ENCODE measurements around a stretch of chr17.

- RRBS: no CpG with 5 or more reads among the region's 16 CpGs
Measured at GRCh38 chr17:8224953-8225448, 14.6 kb upstream of the AURKB start.

DNA sequence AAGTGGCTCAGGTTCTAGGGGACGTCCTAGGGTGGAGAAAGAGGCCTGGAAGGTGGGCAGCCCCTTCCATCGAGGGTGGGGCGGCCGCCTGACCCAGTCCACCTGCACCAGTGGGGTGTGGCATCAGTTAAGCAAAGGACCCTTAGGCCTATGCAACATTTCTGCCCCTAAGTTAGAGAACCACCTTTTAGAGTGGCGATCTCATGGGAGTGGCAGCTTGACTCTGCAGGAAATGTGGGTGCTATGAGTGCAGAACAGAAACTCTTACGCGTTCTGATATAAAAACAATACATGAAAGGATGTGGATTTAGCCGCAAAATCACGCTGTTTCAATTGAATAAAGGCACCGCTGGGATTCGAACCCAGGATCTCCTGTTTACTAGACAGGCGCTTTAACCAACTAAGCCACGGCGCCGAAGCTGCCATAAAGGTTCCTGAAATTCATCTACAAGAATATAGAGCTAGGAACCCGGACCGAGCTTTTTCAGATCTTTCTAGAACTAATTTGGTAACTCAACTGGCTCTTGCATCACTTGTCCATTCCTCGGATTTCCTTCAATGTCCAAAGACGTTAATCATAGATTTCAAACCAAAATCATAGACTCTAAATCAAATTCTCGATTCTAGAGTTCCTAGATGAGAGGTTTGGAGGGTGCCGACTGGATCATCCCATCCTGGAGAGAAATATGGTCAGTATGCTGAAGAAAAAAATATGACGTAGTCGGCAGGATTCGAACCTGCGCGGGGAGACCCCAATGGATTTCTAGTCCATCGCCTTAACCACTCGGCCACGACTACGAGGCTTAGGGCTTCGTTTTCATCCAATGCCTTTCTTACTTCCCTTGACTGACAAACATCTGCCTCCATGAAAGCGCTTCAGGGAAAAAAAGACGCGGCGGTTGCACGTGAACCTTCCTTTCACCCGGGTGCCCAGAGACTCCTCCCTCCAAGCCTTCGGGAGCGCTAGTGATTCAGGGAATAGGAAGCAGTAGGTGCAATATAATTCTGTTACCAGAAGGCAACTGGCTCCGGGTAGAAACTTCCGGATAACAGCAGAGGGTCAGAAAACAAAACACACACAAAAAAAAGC is 15.9 kb upstream of the AURKB start:
- RRBS: 0% methylated on average over 1 of the region's 41 CpGs

DNA sequence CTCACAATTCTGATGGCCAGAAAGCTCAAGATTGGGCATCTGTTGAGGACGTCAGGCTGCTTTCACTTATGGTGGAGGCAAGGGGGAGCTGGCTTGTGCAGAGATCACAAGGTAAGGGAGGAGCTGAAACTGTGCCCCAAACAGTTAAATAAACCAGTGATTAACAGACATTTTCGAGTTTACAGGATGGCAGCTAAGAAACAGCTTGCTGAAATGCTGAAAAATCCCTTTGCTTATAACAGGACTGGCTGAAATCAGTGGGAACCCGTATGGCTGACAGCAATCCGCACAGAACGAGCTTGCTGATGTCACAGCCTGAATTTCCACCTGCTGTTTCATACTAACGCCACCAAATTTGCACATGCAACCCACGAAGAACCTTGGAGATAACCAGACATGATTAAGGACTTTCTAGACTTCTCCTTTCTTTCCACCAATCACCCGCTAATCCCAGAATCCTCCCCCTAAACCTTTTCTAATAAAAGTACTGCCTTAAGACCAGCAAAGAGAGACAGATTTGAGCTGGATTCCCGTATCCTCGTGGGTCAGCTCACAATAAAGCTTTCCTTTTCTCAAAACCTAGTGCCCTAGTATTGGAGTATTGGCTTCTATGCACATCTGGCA is 1.3 kb upstream of the ODF4 start:
- RRBS: no CpG with 5 or more reads among the region's 10 CpGs

DNA sequence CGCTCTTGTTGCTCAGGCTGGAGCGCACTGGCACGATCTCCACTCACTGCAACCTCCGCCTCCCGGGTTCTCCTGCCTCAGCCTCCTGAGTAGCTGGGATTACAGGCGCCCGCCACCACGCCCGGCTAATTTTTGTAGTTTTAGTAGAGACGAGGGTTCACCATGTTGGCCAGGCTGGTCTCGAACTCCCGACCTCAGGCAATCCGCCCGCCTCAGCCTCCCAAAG is 1.1 kb upstream of the RPL26 start:
- RRBS: no CpG with 5 or more reads among the region's 14 CpGs

DNA sequence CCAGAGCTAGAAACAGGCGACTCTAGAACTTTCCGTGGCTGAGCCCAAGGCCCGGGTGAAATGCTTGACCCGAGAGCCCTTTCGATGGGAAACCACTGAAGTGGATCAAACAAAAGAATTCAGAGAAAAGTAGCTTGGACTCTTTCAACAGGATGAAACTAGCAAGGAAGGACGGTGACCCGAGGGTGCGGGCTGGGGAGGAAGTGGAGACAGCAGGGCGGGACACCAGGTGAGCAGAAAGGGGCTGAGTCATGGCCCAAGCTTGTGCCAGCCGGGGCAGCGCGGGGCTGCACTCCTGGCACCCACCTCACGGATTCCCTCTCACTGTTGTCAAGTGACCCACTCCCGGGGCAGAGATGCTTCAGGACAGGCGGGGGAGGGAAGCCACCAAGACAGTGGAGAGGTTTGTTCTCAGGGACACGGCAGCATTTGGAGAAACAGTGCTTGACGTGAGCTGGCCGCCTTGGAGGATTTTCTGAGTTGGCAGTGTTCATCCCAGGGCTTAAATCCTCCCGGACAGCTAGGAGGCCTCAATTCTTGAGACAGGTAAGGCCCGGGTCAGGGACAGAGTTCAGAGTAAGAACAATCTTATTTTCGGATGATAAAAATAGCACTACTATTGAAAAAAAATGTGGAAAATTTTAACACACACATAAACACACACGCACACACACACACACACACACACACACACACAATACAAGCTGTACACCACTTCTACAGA is 10.8 kb upstream of the RNF222 start:
- RRBS: 49% methylated on average over 5 of the region's 22 CpGs

DNA sequence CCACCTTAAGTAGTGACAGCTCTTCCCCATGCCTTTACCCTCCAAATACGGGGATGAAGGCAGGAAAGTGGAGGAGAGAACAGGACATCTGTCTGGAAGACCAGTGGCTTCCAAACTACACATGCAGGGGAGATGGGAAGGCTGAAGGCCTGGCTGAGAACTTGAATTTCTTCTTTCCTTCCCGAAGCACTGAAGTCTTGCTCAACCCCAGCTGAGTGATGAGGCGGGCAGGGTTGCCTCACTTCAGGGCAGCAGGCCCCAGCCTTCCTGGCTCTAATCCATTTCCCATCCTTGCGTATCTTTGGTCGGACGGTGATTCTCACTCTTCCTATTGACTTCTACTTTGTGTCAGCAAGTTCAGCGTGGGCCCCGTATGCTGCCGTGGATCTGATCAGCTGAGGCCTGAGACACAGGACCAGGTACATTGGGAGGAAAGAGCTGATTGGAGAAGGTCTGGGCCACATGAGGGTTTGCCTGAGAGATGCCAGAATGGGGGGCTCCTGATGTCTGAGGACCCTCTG is 15.3 kb upstream of the RNF222 start:
- RRBS: no CpG with 5 or more reads among the region's 9 CpGs

GRCh38 chr17:8488226-8488752 is 52.6 kb downstream of the NDEL1 start:
- RRBS: no CpG with 5 or more reads among the region's 6 CpGs

DNA sequence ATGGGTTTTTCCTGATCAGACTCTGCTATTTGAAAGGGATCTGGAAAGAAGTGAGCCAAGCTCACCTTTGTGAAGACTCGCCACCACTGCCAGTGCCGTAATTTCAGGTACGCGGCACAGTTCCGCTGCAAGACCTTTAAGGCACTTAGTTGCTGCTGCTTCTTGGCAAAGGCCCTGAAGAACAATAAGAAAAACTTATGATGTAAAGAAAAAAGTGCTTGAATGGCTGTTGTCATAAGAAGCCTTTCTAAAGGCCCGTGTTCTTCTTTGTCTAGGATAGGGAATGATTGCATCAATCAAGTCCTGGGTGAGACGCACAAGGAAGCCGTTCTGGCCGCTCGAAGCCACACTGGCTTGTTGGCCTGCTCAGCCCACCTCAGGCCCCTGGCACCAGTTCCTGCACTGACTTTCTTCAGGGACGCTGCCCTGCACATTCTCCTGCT is 78.1 kb downstream of the NDEL1 start:
- RRBS: no CpG with 5 or more reads among the region's 11 CpGs

- RRBS: no CpG with 5 or more reads among the region's 3 CpGs
Measured at GRCh38 chr17:8543090-8543532, 87.4 kb downstream of the MYH10 start.

DNA sequence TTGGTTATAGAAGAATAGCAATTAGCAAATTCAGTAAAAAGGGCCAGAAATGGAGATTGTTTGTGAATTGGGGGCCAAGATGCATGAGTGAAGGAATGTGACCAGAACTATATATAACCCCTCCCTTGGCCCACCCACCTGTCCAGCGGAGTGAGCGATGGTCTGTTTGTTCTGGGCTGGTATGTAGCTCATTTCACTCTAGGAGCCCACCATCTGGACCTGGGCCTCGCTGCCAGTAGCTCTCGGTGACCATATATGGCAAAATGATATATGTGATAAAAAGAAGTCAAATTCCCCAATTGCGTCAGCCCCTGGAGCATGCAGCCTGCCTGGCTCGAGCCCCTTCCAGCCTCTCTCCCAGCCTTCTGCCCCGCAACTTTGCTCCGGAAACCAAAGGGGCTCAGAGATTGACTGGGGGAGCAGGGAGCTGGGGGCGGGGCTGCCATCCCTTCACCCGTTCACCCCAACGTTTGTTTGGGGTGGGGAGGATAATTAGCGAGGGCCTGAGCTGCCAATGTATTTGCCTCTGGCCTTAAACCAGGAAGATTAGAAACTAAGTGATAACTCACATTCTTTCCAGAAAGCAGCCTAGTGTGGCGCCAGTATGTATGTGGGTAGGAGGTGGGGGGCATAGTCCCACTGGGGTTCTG is 47.2 kb downstream of the CCDC42 start:
- RRBS: no CpG with 5 or more reads among the region's 13 CpGs

DNA sequence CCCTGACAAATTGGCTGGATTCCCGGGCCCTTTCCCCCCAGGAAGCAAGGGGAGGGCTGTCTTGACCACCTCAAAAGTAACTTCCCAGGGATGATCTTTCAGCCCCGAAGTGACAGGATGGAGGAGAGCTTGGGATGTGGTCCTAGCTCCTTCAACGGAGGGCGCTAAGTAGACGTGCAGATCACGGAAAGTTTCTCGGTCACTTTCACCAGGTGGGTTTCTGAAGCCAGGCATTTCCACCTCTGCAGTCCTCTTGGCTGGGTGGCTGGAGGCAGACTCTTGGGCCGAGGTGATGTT is 777 bp downstream of the MFSD6L start:
- RRBS: no CpG with 5 or more reads among the region's 8 CpGs

GRCh38 chr17:8892205-8892788 is 24.8 kb upstream of the PIK3R6 start:
- RRBS: no CpG with 5 or more reads among the region's 7 CpGs

DNA sequence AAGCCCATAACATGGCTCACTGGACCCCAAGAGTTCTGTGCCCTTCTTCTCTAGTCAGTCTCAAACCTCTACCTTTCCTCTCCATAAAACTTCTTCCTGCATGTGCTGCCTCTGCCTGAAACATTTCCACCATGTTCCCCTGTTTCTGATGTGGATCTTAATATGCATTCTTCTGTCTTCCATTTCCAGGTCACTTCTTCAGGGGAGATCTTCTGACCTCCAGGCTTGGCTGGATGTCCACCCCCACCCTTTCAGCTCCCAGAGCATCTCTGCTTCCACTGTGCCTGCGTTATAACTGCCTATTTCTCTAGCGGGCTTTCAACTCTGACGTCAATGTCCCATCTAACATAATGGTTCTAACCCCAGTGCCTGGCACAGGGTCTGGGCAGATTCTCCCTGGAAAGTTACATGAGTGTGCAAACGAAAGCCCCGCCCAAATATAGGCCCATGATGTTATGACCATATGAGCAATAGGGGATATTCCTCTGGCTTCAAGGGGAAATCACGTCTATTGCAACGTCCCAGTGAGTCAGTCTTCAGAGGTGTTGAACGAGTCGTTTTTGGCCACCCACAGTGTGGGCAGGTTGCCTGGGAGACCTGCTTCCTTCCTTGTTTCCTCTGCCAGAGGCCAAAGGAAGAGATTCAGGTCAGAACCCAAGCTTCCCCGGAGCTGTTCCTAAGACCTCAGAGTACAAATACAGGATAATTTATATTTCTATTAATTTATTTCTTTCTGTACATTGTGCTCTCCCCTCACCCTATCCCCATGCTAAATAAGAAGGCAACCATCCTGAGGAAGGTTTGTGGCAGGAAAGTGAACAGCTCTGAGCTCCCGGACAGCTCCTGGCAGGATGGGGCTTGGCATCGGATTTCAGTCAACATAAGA is 30.4 kb downstream of the PIK3R5 start:
- RRBS: no CpG with 5 or more reads among the region's 12 CpGs

- RRBS: 2% methylated on average over 9 of the region's 77 CpGs
Measured at GRCh38 chr17:9002778-9003446, 18.4 kb upstream of the NTN1 start.

DNA sequence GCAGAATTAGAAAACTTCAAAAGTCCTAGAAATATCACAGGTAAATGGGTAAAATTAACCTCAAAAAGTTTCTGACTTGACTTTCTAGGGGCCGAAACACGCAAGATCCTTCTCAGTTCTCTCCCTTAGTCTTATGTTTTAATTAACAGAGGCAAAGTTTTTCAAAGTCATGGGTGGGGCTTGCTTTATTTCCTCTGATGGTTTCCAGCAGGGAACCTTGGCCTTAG is 263.4 kb downstream of the NTN1 start:
- RRBS: no CpG with 5 or more reads among the region's 2 CpGs

DNA sequence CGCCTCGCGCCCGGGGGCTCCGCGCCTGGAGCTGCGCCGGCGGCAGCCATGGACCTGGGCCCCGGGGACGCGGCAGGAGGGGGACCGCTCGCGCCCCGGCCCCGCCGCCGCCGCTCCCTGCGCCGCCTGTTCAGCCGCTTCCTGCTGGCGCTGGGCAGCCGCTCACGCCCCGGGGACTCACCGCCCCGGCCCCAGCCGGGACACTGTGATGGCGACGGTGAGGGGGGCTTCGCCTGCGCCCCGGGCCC is 192 bp downstream of the USP43 start:
- RRBS: 2% methylated on average over 14 of the region's 35 CpGs

DNA sequence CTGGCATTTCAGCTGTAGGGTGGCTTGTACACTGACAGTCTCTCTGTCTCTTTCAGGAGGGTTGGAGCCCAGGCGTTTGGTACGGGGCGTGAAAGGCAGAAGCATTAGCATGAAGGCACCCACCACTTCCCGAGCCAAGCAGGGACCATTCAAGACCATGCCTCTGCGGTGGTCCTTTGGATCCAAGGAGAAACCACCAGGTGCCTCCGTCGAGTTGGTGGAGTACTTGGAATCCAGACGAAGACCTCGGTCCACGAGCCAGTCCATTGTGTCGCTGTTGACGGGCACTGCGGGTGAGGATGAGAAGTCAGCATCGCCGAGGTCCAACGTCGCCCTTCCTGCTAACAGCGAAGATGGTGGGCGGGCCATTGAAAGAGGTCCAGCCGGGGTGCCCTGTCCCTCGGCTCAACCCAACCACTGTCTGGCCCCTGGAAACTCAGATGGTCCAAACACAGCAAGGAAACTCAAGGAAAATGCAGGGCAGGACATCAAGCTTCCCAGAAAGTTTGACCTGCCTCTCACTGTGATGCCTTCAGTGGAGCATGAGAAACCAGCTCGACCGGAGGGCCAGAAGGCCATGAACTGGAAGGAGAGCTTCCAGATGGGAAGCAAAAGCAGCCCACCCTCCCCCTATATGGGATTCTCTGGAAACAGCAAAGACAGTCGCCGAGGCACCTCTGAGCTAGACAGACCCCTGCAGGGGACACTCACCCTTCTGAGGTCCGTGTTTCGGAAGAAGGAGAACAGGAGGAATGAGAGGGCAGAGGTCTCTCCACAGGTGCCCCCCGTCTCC is 63.3 kb downstream of the DHRS7C start:
- RRBS: no CpG with 5 or more reads among the region's 28 CpGs

- RRBS: no CpG with 5 or more reads among the region's 5 CpGs
Measured at GRCh38 chr17:9836135-9836629, 10.5 kb downstream of the GLP2R start.

GRCh38 chr17:9910413-9910676 is 5.3 kb upstream of the RCVRN start:
- RRBS: no CpG with 5 or more reads among the region's 5 CpGs

GRCh38 chr17:9979496-9980137 is 74.5 kb upstream of the RCVRN start:
- RRBS: no CpG with 5 or more reads among the region's 14 CpGs

Measured in cardiac fibroblast (primary cell).